Placental epithelial cell (primary cell): Measurements from ENCODE around the genes CYP26B1, SFXN5, FBXO41 and C2orf78.

- CAGE, long polyA plus RNA: no peak
Measured at GRCh38 chr2:72142574-72143400, 4.9 kb downstream of the CYP26B1 start.

DNA sequence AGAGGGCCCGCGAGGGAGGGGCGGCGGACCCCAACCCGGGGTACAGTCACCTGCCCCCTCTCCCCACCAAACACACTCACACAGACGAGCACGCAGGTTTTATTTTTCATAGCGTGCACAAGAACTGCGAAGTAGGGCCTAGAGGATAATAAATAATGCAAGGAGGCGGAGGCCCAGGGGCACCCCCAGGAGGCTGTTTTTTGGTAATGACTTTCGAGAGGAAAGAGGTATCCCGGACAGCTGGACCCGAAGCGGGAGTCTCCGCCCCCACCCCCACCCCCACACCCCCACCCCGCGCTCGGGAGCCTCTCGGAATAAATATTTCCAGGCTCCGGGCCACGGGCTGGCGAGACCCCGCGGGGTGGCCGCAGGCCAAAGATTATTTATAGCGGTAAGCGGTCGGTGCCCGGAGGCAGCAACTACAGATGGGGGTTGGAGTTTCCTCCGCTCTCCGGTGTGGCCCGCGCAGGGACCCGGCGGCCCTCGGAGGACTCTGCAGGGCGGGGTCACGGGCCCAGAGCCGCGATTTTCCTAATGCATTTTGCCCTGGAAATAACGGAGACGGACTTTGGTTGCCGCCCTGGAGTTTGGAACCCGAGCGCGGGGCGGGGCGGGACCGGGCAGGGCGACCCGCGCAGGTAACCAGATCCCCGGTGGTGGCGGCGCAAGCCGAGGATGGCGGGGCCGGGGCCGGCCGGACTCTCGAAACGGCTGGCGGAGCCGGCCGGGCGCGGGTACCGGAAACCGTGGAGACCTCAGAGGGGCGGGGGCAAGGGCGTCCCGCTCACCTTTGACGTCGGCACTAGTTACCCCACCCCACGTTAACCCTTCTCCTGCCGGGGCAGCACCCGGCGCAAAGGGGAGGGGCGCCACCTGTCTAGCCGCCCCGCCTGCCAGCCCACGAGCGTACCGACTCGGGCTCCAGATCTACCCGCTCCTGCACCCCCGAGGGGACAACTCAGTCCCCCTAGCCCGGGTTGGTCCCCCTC lies 3.1 kb downstream of the CYP26B1 start:
- CAGE, long polyA plus RNA: no peak

- CAGE, long polyA plus RNA: no peak
Measured at GRCh38 chr2:72146824-72148097, at the start of gene CYP26B1. CYP26B1 (minus strand) TSS chr2:72147862.

DNA sequence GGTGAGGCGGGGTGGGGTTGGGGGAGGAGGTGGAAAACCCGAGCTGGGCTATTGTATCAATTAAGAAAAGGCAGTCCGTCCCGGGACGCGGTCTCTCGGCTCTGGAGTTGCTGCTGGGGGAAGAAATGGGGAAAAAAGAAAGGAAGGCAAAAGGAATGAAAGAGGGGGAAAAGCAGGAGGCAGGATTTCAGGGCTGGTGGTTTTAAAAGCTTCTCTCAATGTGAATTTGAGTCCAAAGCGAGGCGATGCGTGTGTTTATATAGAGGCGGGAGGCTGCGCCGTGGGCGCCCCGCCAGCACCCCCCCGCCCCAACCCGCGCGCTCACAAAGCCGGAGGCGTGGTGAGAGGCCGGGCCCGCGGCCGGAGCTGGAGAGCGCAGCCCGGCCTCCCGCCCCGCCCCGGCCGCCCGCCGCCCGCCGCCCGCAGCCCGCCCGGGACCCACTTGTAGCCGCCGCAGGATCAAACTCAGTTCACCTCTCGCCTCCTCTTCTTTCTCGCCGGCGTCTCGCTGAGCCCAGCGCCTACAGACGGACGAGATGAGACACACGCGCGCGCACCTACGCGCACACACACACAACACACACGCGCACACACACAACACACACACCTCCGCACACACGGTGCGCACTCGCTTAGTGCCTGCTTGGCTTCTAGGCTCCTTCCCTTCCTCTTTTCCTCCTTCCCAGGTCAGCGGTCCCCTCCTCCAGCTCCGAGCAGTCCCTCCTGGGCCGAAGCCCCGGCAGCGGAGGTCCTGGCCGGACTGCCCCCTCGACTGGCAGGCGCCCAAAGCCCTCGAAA lies 1.2 kb upstream of the CYP26B1 start:
- CAGE, long polyA plus RNA: no peak

DNA sequence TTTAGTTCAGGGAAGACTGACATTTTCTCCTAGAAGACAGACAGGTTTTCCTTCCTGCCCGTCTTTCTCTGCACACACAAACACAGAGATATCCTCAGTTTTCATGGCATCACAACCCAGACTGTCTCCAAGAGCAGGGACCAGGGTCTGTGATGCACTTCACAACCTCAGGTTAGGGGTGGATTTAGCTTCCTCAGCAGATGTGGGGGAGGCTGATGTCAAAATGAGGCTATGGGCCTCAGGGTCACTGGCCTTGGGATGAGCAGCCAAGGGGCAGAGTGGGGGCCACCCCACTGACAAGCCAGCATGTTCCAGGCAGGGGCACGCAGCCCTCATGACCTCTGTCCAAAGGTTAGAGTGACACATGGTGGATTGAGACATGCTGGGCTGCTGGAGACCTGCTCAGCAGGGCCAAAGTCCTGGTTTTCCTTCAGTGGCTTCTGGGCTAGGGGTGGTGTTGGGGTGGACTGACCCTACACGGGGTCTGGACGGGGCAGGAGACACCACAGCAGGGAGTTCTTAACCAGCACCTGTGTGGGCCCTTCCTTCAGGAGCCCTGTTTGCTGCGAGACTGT lies 70.5 kb downstream of the SFXN5 start:
- CAGE, long polyA plus RNA: no peak

GRCh38 chr2:73069827-73070374 lies 1.6 kb downstream of the SFXN5 start:
- CAGE, long polyA plus RNA: no peak

DNA sequence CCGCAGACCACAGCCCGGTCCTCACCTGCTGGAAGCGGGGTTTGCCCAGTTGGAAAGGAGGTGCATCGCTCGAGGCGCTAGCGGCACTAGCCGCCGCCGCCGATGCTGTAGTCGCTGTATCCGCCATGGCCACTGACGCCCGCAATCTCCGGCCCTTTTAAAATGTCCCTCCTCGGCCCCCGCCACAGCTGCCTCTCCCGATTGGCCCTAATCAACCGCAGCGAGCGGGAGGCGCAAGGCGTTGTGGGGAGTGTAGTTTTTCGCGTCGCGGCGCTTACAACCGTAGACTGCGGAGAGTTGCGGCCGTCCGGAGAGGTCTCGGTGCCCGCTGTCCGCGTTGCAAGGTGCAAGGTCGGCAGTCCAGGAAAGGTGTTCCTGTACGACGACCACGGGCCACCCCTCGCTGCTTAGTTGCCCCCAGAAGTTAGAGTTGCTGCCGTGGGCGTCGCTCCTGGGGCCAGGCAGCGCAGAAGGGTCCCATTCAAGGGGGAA lies at the start of gene SFXN5:
Gene SFXN5 (minus strand): TSS at position 134 of the 492 bp plus-strand sequence.
- CAGE, long polyA plus RNA: no peak

- CAGE, long polyA plus RNA: no peak
Measured at GRCh38 chr2:73176074-73176807, 26.1 kb upstream of the NOTO start.

DNA sequence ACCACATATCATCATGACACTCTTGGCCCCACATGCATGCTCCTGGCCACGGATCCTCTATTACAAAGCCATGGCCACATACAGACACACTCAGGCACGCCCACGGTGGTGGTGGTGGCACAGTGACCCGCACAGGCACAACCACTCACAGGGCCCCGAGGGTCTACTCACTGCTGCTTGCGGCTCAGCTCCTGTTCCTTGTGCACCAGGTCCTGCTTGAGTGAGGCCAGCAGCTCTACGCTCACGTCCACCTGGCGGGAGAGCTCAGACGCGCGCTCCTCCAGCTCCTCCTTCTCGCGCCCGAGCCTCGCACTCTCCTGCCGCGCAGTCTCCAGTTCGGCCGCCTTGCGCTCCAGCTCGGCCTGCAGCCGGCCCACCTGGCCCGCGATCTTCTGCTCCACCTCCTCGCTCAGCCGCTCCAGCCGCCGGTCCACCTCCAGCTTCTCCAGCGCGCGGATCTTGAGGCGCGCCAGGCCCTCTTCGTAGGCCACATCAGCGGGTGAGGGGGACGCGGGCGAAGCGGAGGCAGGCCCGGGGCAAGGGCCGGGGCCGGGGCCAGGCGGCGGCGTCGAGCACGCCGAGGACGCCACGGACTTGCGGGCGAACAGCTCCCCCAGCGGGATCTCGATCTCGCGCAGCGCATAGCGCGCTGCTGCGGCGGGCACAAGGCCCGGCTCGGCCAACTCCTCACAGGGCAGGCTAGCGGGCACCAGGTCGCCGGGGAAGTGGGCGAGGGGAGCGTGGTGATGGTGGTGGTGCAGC lies 15.5 kb downstream of the FBXO41 start:
- CAGE, long polyA plus RNA: no peak

GRCh38 chr2:73283793-73284994 lies at the start of gene FBXO41:
FBXO41 (minus strand) TSS chr2:73284478.
- CAGE, long polyA plus RNA: no peak

DNA sequence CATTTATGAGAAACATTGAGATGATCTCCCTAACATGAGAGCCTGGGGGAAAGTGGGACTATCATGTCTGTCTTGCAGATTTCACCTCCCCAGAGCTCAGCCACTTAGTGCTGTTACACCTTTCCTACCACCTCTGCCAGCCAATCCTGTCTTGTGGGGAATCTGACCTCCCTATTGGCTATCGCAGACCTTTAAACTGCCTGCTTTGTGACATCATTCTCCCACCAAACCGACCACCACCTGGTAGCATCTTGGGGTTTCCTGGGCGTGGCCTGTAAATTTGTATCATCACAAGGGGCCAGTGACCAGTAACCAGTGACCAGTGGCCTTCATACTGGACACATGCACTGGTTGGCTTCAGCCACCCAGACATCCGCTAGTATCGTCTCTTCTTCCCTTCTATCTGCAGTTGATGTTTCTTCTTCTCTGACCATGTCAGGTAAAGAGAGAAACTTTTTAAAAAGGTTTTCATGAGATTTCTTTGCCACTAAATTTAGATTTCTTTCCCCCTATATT lies at the start of gene C2orf78:
Gene C2orf78 (plus strand): TSS at position 216 of the 516 bp plus-strand sequence.
- CAGE, long polyA plus RNA: no peak

DNA sequence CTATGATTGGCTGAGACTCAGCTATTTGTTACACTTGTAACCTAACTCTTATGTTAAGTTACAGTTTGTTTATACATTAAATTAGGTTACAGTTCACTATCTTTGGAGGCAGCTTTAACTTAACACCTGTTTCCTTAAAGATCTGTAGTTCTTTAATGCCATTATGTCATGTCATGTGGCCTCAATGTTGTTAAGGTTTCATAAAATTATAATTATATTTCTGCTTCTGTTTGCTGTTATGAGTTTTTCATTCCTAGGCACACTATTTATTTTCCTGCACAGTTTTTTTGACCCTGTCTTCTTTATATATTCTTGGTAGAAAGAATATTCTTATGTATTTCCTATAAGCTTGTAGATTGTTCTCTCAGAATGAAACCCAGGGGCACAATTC lies 4.4 kb downstream of the STAMBP start:
- CAGE, long polyA plus RNA: no peak

DNA sequence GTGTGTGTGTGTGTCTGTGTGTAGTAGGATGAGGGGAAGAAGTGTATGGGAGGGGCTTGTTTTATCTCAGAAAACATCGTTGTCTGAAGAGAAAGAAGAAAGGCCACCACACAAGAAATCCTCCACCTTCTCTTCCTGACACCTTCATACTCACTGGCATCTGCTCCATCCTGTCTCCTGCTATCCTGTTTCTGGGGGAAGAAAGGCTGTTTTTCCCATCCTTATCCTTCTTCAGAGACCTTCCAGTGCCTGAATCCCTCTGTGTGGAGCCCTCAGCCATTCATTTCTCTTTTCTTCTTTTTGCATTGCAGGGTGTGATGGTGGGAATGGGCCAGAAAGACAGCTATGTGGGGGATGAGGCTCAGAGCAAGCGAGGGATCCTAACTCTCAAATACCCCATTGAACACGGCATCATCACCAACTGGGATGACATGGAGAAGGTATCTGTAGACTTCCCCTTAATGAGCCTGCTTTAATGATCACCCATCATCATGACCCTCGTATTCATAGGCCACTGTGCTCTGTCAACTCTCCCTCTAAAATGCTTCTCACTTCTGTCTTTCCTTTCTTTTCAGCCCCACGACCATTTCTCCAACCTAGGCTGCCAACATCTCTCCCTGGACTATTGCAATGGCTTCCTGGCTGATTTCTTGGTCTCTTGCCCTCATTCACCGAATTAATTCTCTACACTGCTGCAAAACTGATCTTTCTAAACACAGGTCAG lies 9.4 kb downstream of the ACTG2 start:
- CAGE, long polyA plus RNA: no peak

GRCh38 chr2:73981878-73982520 lies 2.7 kb upstream of the TET3 start:
- CAGE, long polyA plus RNA: no peak

DNA sequence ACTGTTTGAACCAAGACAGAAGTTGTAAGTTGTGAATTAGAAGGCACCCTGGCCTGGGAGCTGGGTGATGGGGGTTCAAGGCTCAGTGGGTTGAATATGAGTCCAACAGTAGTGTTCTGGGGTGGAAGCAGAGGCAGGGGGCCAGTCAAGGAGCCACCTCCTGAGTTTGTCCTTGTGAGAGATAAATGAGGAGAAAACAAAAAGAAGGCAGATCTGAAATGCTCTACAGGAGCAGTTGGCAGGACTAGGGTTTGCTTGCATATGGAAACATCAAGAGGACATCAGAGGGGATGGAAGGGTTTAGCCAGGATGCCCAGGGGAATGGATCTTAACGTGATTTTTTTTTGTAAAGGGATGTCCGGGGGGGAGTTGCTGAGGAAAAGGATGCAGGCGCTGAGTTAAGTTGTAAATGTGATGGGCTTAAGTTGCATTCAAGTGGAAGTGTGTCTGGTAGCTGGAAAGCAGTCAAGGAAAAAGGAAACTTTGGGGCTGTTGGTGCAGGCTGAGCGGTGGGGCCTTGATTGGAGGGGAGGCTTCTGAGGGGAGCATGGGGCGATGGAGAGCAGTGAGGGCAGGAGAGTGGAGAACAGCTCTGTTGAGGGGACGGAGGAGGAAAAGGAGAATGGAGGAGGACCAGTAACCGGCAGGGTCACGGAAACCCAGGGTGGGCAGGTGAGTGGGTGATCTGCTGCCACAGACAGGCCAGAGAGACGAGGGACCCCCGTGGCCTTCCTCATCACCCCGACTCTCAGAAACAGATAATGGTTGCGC lies 46.1 kb downstream of the TET3 start:
- CAGE, long polyA plus RNA: no peak

DNA sequence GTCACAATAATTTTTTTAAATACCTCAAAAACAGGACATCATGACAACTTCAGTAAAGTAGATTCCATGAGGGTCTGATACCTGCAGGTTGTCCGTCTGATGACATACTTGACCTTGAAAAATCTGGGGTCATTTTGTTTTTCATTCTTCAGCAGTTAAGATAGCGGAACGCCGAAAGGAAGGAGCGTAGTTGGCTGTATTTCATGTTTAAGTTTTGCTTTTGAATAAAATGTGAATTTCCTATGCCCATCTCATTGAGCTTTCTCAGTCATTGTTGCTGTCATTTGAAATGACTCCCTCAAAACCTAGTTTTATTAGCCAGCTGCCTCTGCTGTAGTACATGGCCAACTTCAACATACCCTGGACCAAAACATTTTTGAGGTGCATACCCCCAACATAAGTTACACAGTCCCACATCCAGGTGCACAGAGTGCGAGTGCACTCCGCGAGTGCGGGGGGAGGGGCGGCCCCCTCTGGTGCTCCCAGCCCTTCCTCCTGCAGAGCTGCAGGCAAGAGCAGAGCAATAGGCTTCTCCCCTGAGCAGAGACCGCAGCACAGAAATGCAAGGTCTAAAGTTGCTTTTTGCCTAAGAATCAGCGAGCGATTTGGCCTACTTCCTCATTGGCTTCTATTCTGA lies 40.9 kb downstream of the BOLA3 start:
- CAGE, long polyA plus RNA: no peak

- CAGE, long polyA plus RNA: no peak
Measured at GRCh38 chr2:74290587-74291628, 52.3 kb downstream of the SLC4A5 start.

- CAGE, long polyA plus RNA: no peak
Measured at GRCh38 chr2:74414037-74414422, 7.4 kb downstream of the C2orf81 start.

DNA sequence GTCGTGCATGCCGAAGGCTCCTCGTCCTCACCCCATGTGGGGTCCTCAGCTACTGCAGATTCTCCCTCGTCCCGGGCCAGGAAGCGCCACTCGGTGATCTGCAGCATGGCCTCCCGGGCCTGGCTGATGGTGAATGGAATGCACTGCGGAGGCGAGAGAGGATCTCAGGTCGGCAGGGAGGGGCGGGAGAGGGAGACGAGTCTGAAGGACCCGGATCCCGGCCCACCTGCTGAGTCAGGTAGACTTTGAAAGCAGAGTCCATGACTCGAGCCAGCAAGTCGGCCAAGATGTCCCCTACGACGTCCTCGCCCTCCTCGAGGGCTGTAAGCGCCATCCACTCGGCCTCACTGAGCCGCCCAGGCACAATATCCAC lies 5.6 kb downstream of the C2orf81 start:
- CAGE, long polyA plus RNA: no peak

DNA sequence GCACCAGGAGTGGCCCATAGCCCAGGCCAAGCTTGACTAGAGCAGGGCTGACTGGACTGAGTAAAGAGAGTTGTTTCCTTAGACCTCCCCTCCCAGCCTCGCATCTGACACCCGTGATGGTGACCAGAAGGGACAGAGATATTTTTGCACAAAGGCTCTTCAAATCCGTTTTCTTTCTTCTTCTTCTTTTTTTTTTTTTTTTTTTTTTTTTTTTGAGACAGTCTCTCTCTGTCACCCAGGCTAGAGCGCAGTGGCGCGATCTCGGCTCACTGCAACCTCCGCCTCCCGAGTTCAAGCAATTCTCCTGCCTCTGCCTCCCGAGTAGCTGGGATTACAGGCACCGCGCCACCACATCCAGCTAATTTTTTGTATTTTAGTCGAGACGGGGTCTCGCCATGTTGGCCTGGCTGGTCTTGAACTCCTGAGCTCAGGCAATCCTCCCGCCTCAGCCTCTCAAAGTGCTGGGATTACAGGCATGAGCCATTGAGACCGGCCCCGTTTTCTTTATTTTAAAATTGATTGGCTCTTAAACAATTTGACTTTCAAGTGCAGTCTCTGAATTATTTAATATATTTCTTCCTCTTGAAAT lies 738 bp downstream of the C2orf81 start:
- CAGE, long polyA plus RNA: no peak